WTC11 (cell line): ENCODE results near the gene ADARB2.

DNA sequence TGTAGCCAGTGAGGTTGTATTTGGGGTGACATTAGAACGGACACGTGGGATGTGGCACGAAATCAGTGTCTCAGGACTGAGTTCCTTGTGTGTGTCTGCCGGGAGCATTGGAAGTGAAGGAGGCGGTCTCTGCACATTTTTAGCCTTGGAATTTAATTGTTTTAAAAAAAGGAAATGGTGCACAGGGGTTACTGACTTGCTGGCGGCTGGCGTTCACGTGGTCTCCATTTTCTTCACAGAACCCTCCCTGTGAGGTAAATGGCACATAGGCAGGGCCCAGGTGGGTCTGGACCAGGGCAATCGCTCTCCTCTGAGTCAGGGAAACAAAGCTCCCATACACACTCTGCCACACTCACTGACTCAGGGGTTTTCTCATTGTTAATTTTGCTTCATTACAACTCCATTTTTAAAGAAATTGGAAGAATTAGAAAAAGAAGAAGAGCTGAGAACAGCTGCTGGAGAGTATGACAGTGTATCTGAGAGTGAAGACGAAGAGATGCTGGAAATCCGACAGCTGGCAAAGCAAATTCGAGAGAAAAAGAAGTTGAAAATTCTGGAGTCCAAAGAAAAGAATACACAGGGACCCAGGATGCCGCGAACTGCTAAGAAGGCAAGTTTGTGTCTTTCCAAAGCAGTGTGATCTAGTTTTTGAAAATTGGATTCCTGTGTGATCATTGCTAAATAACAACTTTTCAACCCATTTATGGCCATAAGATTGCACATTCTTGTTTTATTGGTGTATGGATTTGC, 13.4 kb downstream of the IDI2 start:
- PRO-cap: no peak

DNA sequence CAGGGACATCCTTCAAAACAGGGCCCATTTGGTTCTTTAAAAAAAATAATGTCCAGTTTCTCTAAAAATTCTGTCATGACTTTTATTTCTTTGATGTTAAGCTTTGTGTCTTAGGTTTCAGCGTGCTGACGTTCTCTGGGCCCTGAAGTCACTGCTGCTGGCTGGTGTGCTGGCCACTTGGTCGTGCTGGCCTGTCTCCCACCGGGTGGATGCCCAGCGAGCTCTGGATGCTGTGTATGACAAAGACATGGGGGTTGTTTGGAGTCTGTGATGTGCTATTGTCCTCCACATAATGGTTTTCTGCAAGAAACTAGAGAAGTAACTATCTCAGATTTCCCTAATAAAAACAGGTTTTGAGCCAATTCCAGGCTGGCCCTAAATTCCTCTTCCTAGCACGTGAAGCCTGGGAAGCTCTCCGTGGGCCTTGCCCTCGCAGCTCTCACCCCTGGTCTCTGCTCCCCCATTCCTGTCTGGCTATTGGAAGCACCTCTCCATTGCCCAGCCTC, 9.6 kb upstream of the IDI2 start:
- PRO-cap: unidirectional peak, minus-strand start at position 200 of the sequence

- PRO-cap: no peak
Measured at GRCh38 chr10:1098990-1099461, 42.8 kb downstream of the WDR37 start.

GRCh38 chr10:1135311-1135661, 79.1 kb downstream of the WDR37 start:
- PRO-cap: no peak

GRCh38 chr10:1737115-1738168, at the start of gene ADARB2:
Gene ADARB2, minus strand, starts transcription at chr10:1737525.
- PRO-cap: unidirectional peak, minus-strand start at chr10:1737303; bidirectional peak, plus-strand start at chr10:1737661, minus-strand start at chr10:1737524

GRCh38 chr10:2371743-2372275, 634.5 kb upstream of the ADARB2 start:
- PRO-cap: no peak

- PRO-cap: bidirectional peak, plus-strand start at chr10:3068480, minus-strand start at chr10:3068274
Measured at GRCh38 chr10:3068087-3068422, 707 bp downstream of the PFKP start.

DNA sequence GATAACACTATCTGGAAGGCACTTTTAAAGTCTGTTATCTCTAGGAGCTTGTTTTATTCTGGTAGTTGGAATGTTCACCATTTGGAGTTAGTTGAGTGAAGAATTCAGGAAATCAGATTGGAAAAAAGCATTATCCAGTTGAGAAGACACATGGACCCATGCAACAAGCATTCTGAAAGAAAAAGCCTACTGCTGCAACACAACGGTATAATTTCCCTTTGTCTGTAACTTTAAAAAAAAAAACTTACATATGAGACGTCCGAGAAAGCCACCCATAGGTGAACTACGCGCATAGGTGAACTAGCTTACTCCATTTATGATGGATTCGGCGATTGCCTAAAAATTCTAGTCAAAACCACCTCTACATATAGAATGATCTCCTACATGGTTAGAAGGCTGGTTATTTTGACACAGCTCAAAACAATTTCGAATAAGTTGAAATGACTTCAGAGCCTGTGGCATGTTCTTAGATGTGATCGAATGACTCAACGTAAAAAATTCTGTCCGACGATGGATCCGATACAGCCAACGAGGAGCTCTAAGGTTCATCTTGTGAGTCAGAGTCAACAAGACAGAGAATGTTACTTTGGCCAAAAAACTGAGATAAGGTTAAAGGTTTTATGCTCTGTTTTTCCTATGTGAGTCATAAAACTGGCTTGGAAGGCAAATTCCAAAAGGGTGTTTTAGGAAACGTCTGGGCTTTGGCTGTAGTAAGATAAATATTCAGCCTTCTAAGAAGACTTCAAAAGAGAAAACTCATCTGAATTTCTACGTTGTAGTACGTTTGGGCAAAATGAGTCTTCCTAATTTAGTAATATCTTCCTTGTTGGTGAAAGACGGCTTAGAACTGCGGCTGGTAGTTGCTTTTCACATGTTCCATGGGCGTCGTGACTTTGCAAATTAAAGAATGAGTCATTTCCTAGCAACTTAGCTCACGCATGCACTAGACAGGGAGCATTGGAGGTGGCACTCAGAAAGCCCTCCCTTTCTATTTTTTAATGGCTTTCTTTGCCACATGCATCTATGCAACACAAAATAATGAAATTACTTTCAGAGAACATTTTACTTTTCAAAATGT, 28.0 kb downstream of the PFKP start:
- PRO-cap: no peak

- PRO-cap: no peak
Measured at GRCh38 chr10:3126539-3127471, 45.8 kb downstream of the PITRM1 start.

DNA sequence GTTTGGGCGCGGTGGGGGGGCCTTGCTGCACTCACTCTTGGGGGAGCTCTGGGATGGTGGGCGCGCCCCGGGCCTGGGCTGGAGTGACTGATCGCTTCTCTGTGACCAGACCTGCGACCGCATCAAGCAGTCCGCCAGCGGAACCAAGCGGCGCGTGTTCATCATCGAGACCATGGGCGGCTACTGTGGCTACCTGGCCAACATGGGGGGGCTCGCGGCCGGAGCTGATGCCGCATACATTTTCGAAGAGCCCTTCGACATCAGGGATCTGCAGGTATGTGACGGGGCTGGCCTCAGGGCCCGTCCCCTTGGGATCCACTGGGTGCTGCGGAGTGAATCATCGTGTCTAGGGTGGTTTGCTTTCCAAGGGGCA, 42.9 kb downstream of the PITRM1 start:
- PRO-cap: no peak

DNA sequence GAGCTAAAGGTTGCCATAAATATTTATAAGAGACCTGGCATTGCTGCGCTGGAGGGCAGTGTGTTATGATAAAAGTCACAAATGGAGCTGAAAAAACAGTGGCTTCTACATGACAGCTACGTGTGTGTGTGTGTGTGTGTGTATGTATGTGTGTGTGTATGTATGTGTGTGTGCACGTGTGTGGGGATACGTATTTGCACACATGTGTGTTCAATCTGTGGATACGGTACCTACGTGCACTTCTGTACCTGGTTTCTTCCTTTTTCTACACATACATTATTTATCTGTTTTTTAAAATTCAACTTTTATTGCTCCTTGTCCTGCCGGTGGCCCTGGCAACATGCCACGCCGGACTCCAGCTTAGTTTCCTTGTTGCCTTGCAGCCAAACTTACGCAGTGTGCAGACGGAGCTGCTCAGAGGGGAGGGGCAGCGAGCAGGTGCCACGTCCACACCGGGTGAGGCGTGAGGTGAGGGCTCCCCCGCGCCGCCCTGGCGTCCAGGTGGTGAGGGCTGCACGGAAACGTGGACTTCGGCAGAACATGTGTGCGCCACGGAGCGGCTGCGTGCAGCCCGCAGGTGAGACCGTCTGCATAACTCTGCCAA, 115.3 kb upstream of the PITRM1 start:
- PRO-cap: no peak

GRCh38 chr10:3372142-3372569, 199.6 kb upstream of the PITRM1 start:
- PRO-cap: no peak

GRCh38 chr10:3525882-3526347, 259.1 kb downstream of the KLF6 start:
- PRO-cap: no peak

DNA sequence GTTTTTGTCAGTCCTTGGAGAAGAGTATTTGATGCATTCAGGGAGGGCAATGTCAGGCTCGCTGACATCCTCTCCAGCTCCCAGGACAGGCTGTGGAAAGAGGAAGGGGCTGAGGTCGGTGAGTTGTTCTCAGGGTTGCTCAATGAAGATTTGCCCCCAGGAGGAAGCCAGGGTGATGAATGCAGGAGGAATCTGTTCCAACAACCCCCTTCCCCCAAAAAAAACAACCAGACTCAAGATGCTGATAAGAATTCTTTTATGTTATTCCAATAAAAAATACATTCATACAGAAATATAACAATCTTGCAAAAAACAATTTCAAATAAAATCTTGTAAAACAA, 8.7 kb downstream of the KLF6 start:
- PRO-cap: no peak

DNA sequence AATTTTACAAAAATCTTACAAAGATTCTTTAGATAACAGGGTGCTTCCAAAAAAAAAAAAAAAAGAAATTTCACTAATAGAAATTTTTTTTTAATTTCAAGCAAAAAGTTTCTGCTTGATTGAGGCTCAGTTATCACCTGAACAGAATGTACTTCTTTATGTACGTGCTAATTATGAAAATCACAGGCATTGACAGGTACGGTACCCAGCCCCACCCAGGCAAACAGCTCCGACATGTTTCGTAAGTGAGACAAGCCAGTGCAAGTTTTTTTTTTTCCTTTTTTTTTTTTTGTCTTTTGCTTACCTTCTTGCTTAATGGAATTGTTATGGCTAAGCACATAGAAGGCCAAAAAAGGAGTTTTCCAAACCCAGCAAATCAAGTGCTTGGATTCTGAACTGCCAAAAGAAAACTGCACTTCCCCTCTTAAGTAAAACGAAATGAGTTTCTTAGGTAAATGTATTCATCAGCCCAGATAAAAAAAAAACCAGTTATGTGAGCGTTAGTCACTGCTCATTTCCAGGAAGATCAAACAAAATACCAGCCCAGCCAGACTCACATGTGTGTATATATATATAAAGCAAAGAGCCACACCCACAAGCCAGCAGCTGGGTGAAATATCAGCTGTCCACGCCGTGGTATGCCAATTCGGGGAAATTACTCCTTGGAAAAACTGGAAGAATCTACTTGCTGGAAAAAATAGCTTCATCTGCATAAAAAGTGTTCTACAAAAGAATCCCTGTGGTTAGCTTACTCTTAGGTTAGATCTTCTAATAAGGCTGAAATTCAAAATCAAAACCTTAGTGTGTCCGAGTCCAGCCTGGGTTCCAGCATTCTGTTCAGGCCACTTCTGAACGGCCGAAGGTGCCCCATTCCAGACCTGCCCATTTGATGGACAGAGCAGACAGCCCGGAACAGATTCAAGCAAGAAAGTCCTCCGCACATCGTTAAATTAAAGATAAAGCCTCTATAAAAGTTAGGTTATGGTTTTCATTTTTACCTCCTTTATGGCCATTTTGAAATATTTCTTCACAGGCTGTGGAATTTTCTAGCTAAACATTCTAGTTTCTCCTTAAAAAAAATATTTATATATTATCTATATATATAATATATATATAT, 8.0 kb downstream of the KLF6 start:
- PRO-cap: no peak

DNA sequence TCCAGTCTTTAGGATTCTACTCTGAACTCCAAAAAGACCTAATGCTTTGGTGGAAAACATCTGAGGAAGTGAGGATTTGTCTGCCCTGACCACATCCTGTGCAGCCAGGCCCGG, 3.7 kb downstream of the KLF6 start:
- PRO-cap: no peak

- PRO-cap: bidirectional peak, plus-strand start at chr10:3784155, minus-strand start at chr10:3783884
Measured at GRCh38 chr10:3783682-3784572, 1.1 kb downstream of the KLF6 start.

- PRO-cap: no peak
Measured at GRCh38 chr10:3803193-3803686, 18.2 kb upstream of the KLF6 start.

DNA sequence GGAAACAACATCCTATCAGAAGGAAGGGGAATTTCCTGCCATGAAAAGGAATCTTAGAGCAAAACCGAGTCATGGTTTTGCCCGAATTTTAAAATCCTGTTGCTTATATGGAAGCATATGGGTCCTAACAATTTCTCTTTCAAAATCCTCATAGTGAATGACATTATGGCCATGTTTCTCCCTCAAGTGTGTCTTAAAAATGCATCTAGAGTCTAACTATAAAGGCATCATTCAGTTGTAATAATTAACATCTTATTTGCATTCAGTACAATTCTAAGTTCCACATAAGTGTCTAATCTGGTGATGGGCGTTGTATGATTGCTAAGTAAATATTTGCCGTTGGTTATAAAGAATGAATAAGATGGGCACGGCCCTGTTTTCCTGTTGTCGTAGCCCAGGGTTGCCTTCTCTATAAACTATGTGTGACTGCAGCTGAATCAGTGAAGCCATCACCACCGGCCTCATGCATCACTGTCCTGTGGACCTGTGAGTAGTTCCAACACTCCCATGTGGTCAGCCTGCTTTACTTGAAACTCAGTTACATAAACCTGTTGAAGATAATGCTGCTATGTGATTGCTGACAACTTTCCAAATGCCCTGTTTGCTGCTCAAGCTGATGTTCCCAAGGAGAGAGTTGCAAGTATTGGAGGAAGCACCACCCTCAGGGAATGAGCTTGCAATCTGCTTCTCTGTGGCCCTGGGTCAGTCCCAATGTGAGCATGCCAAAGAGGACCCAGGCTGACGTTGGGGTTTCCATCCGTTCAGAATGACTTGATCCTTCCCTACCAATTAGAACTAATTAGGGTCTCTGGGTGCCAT, 21.6 kb upstream of the KLF6 start:
- PRO-cap: no peak

- PRO-cap: no peak
Measured at GRCh38 chr10:3853417-3854055, 68.5 kb upstream of the KLF6 start.